Epithelial cell of prostate (primary cell): ENCODE results near the genes SLC17A3, H4C1, H4C2 and H2AC6.

DNA sequence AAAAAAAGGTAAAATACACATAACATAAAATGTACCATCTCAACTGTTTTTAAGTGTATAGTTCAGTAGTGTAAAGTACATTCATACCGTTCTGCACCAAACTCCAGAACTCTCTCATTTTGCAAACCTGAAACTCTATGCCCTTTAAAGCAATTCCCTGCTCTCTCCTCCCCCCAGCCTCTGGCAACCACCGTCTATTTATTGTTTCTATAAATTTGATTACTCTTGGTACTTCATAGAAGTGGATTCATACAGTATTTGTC is 13.0 kb downstream of the RIPOR2 start:
- RRBS = no CpG with 5 or more reads among the region's 2 CpGs

DNA sequence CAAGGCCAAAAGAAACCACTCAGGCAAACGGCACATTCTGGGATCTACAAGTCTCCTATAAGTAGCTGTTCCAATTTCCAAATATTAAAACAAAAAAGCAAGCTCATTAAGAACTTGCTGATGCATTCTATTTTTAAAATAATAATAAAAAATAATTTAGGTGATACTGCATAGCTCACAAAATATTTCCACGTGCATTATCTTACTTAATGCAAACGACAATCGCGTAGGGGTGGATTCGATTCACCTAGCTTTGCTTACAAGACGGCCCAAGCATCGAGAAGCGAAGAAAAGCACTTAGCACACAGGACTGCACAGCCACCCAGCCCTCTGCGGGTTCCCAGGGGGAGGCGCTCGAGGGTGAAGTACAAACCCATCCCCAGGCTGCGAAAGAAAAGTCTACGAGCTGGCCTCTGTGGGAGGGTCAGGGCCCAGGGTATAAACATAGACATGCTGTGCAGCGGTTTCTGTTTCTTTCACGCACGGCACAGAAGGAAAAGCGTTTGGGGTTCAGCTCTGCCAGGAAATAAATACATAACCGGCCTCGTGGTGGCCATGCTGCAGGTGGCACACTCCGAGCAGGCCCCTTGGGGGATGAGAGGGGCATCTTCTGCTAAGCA is 91.4 kb upstream of the RIPOR2 start:
- RRBS = no CpG with 5 or more reads among the region's 21 CpGs

- RRBS = no CpG with 5 or more reads among the region's 13 CpGs
These were observed 140.8 kb upstream of the CARMIL1 start for GRCh38 chr6:25137912-25139176.

- RRBS = no CpG with 5 or more reads among the region's 5 CpGs
These were observed 125.2 kb upstream of the CARMIL1 start for GRCh38 chr6:25153667-25154658.

DNA sequence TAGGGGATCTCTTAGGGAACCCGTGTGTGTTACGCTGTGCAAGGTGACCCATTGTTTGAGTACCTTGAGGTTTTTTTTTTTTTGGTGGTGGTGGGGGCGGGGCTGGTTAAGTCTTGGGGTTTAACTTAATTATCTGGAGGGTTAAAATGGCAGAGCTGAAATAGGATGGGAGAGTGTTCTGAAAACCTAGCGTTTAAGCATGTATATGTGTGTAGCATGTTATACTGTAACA is 1.3 kb downstream of the CARMIL1 start:
- RRBS = no CpG with 5 or more reads among the region's 4 CpGs

DNA sequence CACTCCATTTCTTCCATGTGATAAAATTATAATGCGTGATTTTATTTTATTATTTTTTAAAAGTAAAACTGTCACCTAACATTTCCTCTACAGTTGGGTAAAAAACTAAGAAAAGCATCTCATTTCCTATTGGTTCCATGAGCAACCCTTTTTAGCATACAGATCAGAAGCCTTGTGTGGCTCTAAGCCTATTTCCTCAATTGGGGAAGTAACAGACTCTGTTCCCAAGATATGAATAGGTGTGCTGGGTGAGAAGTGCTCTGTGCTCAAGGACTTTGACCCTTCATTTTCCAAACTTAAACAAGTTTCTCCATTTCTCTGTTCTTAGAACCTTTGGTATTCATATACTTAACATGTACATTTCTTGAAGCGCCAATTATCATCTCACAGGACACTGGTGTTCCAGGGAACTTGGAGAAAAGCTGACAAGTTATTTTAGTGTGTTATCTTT is 24.1 kb downstream of the CARMIL1 start:
- RRBS = no CpG with 5 or more reads among the region's 2 CpGs

DNA sequence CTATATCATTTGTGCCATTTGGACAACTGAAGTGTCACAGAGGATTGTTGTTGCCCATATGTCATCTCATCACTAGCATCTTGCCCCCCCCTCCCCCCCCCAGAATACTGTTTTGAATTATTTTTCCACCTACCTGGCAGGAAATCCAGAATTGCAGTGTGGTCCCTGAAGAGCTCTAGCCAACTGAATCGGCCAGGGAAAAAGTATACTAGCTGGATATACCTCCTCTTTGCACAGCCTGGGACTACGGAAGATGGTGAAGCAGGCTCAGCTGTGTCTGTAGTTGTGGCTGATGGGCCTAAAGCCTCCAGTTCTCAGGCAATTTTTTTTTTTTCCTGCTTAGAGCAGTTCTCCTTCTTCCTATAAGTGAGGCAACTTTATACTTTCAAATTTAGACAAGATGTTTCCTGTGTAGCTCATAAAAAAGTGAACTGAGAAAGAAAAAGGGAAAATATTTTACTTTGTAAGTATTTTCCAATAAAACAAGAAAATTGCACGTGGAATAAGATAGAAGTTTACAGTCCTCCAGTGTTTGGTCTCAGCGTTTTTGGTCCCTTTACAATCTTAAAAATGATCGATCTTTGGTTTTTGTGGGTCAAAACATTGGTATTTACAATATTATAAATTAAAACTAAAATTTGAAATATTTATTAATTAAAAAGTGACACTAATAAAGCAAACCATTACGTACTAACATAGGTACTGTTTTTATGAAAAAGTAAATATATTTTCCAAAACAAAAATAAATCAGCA is 172.9 kb downstream of the CARMIL1 start:
- RRBS = no CpG with 5 or more reads among the region's 6 CpGs

GRCh38 chr6:25756155-25756943 is 1.8 kb downstream of the SLC17A4 start:
- RRBS = no CpG with 5 or more reads among the region's 12 CpGs

- RRBS = no CpG with 5 or more reads among the region's 3 CpGs
These were observed at the start of gene SLC17A3 for GRCh38 chr6:25873967-25874590. Gene SLC17A3 (minus strand): TSS chr6:25874243.

DNA sequence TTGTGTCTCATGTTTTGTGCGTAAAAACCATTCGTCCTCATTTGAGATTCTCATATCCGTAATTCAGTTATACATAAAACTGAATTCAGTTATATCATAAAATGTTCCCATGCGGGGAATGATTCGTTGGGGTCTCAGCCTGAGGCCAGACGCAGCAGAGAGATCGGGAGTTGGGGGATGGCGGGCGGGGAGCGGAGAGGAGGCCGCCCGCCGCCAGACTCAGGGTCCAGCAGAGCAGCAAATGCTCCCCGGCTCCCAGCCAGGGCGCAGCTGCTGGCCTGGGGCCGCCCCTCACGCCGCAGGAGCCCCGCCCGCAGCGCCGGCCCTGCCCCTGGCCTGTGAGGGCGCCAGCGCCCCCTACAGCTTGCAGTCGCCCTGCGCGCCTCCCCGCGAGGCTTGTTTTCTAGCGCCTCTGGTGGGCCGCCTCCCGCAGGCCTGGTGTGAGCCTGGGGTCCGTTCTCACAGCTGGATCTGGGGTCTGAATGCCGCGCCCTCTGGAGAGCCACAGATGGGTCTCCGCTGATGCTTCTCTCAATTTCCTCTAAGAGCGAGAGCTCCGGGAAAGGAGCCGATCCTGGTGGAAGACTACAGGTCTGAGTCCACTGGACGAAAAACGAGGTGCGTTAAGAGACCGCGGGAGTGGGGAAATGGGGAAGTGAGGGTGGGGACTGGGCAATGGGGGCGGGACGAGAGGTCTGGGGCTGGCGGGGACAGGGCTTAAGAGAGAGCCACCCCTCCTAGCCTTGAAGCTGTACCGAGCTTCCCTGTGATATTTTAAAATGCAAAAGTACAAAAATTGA is 25.1 kb downstream of the H1-1 start:
- RRBS = under 1% methylated on average over 8 of the region's 48 CpGs

DNA sequence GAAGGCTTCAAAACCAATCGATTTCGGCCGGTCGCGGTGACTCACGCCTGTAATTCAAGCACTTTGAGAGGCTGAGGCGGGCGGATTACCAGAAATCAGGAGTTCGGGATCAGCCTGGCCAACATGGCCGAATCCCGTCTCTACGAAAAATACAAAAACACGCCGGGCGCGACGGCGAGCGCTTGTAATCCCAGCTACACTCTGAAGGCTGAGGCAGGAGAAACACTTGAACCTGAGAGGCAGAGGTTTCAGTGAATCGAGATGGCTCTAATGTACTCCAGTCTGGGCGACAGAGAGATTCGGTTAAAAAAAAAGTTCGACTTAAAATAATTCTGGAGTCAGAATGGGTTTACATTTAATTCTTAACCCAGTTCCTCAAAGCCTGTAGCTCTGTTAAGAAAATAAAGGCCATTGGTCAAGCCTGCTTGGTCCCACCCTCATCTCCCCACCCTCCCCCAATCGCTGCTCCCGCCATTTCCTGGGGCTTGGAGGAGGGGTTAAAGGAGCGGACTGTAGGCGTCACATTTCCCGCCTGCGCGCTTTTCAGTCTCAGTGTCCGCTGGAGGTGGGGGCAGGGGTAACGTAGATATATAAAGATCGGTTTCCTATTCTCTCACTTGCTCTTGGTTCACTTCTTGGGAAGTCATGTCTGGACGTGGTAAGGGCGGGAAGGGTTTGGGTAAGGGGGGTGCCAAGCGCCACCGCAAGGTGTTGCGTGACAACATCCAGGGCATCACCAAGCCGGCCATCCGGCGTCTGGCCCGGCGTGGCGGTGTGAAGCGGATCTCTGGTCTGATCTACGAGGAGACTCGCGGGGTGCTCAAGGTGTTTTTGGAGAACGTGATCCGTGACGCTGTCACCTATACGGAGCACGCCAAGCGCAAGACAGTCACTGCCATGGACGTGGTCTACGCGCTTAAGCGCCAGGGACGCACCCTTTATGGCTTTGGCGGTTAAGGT is at the start of gene H4C1:
H4C1 (plus strand) TSS at position 616 of the 960 bp plus-strand sequence.
- RRBS = no CpG with 5 or more reads among the region's 60 CpGs

DNA sequence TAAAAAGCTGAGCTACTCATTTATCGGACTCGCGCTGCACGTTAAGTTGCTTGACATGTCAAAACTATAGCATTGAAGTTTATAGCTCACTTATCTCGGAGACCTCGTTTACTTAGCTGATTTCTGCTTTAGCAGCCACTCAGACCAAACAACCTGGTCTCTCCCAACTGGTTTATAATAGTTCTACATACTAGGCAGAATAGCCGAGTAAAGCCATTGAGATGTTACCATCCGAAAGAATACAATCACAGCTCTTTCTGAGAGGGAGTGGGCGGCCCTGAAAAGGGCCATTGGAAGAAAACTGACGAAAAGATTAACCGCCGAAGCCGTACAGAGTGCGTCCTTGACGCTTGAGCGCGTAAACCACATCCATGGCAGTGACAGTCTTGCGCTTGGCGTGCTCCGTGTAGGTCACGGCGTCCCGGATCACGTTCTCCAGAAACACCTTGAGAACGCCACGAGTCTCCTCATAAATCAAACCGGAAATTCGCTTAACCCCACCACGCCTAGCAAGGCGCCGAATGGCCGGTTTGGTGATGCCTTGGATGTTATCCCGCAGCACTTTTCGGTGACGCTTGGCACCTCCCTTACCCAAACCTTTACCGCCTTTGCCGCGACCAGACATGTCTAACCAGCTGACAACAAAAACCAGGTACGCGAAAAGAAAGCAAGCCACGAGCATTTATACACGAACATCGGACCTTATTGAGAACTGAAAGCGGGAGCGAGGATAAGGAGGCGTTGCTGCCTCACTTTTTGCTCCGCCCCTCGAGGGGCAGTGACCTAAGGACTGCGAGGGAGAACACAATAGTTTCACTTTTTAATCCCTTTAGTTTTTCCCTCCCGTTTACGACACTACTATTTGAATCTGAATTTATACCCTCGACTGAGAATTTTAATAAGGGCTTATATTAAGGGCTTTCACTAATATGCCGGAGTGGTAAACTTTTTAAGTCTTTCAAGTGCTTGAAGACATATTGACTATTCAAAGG is at the start of gene H4C2:
H4C2 (minus strand) TSS at position 656 of the 992 bp plus-strand sequence.
- RRBS = no CpG with 5 or more reads among the region's 53 CpGs

DNA sequence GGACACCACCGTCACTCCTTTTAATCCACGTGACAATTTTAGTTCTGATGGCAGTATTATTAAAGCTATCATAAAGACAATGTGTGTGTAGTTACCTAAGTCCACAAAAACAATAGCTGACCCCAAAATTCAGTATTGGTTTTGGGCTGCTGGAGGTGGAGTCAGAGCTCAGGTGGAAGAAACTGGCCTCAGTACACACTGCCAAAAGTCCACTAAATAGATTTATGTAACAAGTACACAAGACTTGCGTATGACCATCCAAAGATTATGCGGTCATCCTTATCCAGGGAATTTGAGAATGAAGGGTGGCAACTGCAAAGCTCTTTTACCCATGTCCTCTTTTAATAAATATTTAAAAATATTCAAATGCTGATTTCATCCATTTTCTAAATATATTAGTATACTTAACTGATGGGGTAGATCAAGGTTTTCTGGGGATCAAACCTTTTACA is 946 bp downstream of the H3C3 start:
- RRBS = no CpG with 5 or more reads among the region's 4 CpGs

GRCh38 chr6:26046856-26047261 is 1.7 kb downstream of the H3C3 start:
- RRBS = no CpG with 5 or more reads among the region's 5 CpGs

DNA sequence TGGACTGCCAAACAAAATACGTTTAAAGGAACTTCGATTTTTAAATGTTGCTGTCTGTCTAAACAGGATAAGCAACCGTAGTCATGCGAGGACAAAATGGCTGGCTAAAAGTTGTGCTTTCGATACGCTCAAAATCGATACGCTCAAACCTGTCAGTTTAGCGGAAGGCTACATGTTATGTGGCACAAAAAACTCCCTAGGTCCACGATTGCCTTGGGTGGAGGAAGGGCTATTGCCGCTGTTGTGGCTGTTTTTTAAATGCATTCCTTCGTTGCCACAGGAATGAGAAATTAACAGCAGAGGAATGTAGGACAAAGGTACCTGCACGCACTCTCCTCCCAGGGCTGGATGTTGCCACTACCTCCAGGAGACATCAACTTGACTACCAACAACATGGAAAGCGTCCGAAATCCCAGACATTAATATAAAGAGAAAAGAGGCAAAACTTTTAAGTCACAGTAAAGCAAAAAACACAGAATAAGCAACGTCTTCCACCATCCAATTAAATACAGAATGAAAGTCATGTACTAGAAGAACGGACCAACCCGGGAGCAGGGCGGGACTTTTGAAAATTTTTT is 1.3 kb downstream of the H1-2 start:
- RRBS = no CpG with 5 or more reads among the region's 19 CpGs

DNA sequence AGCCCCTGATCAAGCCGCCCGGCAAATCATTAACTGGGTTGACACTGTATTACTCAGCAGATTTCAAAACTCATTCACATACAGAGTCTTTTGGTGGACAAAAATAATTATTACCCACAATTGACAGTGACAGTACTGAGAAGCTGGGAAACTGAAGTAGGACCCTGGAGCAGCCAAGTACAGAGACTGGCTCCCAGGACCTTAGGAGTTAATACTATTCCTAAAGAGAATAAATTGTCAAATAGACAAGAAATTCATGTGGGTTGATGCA is 9.8 kb upstream of the H1-2 start:
- RRBS = no CpG with 5 or more reads among the region's 2 CpGs

GRCh38 chr6:26124025-26125141 is at the start of gene H2AC6:
Gene H2AC6 (plus strand): TSS chr6:26124172.
- RRBS = 1% methylated on average over 13 of the region's 55 CpGs

DNA sequence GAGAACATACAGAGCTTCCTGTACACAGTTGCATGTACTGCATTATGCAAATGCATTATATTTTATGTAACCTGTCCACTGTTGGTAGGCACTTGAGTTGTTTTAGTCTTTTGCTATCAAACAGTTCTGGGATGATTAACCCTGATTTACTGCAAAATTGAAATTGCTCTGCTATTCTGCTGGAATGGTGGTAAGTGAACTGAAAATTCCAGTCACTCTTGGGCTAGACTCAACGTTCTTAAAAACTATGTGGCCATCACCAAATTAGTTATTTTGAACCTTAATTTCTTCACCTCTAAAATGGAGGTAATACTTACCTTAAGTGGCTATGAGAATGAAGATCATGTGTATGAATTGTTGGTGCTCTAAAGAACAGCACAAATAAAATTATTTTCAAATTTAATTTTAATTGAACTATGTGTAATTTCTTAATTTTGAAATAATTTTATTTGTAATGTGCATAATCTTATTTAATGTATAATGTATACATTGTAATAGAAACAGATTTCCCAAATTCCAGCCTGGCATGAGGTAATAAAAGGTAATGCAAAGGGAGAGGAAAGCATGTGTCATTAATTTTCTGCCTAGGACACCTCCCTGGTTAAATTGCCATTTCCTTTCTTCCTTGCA is 14.7 kb downstream of the H2AC6 start:
- RRBS = no CpG with 5 or more reads among the region's 1 CpG

GRCh38 chr6:26197377-26198099 is 452 bp upstream of the H3C4 start:
- RRBS = no CpG with 5 or more reads among the region's 10 CpGs